Mammary epithelial cell (primary cell): ENCODE measurements around a stretch of chr7.

DNA sequence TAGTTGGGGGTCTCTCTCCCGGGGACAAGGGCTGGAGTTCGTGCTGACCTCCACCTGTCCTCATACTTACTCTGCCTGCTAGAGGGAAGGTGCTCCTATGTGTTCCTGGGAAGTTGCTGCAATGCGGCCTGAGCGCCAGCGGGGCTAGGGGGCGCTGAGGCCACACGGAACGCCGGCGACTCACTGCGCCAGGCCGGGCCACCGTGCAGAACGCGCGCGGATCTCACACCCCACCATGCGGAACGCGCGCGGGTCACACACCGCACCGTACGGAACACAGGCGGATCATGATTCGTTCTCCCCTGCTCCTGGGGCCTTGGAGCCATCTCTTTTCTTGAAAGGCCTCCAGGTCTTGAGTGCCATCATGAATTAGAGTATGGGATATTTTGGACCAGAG, 15.9 kb upstream of the LMBR1 start:
- CAGE, long polyA plus RNA, result no peak
- RRBS, result no CpG with 5 or more reads among the region's 27 CpGs

GRCh38 chr7:156949842-156950963, 691 bp downstream of the NOM1 start:
- CAGE, long polyA plus RNA, result no peak
- RRBS, result 2% methylated on average over 29 of the region's 87 CpGs

DNA sequence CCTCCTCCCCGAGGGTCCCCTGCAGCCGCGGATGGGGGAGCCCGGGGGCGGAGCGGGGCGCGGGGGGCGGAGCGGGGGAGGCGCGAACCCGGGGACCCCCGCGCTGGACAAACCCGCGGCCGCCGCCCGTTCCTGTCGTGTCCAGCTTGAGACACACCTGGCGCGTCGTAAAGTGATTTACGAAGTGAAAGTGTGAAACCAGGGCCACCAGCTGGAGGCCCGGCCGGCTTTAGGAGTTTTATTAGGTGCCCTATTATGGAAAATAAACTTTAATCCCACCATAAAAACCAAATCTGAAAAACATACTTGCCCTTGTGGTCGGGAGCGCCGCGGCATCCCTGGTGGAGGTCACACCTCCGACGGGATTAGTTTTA, 10.4 kb downstream of the MNX1 start:
- CAGE, long polyA plus RNA, result no peak
- RRBS, result 2% methylated on average over 13 of the region's 33 CpGs

DNA sequence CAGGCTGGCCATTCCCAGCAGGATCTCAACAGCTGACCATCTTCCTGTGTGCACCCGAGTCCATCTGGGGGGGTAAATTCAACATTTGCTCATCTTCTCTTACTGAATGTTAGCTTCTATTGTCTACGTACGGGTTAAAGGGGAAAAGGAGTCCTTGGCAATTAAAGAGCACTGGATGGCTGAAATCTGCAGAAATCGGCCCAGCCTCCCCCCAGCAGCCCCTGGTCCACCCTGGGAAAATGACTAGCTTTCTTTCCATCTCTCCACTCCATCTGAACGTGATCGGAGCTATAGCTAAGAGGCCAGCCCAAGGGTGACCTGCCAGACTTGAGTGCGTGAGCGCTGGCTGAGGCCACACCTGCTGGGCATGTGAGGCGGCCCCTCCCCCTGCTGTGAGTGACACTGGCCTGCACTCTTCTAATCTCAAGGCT, 12.1 kb upstream of the MNX1 start:
- CAGE, long polyA plus RNA, result no peak
- RRBS, result no CpG with 5 or more reads among the region's 9 CpGs

DNA sequence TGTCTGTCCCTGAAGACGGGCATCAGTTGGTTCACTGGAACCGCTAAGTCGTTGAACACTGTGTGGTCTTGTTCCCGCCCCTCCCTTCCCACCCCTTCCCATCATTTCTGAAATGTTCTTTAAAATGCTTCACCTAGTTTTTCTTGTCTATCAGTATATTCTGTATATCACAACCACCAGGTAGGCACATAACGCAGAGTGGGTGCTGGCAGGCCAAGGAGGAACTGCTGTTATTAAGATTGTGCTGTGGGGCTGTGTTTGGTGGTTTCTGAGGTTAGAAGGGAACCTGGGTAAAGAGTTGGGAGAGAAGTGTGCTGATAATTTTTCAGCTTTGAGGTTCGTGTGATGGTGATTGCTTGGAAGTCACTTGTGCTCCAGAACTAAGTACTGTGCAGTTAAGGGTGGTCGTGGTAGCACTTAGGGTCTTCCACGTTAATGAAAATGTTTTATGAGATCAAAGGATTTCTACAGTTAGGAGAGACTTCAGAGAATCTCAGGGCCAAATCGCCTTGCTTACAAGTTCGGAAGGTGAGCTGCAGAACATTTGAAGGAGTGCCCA, 1.4 kb downstream of the UBE3C start:
- CAGE, long polyA plus RNA, result no peak
- RRBS, result no CpG with 5 or more reads among the region's 10 CpGs

- CAGE, long polyA plus RNA, result no peak
- RRBS, result no CpG with 5 or more reads among the region's 10 CpGs
Measured at GRCh38 chr7:157355965-157356747, 19.4 kb downstream of the DNAJB6 start.

DNA sequence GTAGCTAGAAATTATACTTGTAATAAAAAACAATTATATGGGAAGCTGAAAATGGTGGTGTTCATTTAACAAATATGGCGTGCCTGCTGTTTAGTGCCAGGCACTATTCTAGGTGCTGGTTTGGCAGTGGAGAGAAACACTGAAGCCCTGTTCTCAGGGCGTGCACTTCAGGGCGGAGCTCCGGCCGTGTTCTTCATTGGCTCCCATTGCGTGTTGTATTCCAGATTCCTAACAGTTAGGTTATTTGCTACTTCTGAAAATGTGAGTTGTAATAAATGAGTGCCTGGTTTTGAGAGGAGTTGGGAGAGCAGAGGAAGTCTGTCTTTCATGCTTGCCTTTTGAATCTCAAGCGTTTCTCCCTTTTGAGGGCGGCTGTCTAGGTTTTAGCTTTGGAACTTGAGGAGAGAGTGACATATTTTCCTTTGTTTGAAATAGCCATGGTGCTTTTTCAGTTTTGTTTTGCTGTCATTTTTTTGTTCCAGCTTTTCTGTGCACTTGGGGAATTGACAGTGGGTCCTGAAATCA, 38.7 kb downstream of the DNAJB6 start:
- CAGE, long polyA plus RNA, result no peak
- RRBS, result no CpG with 5 or more reads among the region's 8 CpGs

- CAGE, long polyA plus RNA, result no peak
- RRBS, result no CpG with 5 or more reads among the region's 22 CpGs
Measured at GRCh38 chr7:157411554-157412038, 74.8 kb downstream of the DNAJB6 start.

GRCh38 chr7:157585509-157586117, 248.8 kb downstream of the DNAJB6 start:
- CAGE, long polyA plus RNA, result no peak
- RRBS, result 6% methylated on average over 2 of the region's 16 CpGs

DNA sequence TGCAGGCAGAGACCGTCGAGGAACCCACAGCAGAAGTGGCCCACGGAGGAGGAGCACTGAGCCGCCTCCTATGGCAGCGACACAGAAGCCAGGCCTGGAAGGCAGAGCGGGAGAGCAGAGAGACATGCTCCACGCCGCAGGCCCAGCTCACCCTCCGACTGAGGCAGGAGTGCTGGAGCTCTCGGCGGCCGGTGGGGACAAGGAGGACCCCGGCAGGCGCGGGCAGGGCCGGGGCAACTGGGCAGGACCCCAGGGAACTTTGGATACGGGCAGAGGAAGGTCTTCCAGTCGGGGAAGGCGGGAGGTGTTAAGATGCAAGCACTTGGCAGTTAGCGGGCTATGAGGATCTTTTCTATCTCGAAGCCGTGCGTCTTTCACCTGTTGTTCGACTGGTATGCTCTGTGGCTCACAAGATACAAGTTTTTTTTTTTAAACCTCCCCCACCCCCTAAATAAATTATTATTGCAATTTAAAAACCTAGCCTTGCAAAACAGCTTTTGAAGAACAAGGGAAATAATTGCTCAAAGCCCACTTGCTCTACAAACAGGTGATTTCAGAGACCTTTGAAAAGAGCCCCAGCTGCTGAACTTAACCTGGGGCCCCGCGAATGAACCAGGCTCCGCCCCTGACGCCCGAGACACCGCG, 420.6 kb downstream of the DNAJB6 start:
- CAGE, long polyA plus RNA, result no peak
- RRBS, result no CpG with 5 or more reads among the region's 31 CpGs

DNA sequence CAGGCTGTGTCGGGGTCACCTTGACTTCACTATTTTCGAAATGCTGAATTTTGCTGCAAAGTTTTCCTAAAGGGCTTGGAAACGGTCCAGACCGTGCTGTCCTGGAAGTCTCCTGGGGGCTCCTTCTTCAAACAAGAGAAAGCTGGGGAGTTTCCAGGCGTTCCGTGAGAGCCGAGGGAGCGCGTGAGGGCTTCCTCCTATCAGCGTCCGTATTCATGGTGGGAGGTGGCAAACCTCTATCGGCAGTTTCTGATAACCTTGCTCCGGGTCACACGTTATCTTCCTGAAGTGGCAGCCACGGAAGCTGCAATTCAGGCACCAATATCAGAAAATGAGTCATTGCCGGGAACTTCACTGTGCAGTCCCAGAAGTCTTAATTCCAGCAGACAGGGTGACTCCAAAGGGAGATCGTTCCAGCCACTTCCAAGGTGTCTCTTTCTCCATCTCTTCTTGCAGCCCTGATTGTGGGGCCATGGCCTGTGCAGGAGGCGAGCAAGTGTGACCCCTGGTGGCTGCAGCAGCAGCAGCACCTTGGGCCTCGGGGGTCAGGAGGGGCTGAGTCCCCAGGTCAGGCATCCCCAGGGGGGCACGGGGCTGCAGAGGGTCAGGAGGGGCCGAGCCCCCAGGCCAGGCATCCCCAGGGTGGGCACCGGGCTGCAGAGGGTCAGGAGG, 538.5 kb downstream of the DNAJB6 start:
- CAGE, long polyA plus RNA, result no peak
- RRBS, result 5% methylated on average over 4 of the region's 22 CpGs

- CAGE, long polyA plus RNA, result no peak
- RRBS, result no CpG with 5 or more reads among the region's 11 CpGs
Measured at GRCh38 chr7:158067997-158068402, 519.6 kb downstream of the PTPRN2 start.

GRCh38 chr7:158093334-158093669, 494.3 kb downstream of the PTPRN2 start:
- CAGE, long polyA plus RNA, result no peak
- RRBS, result no CpG with 5 or more reads among the region's 9 CpGs

- CAGE, long polyA plus RNA, result no peak
- RRBS, result 55% methylated on average over 6 of the region's 13 CpGs
Measured at GRCh38 chr7:158473286-158473722, 114.3 kb downstream of the PTPRN2 start.

GRCh38 chr7:158516804-158517457, 70.7 kb downstream of the PTPRN2 start:
- CAGE, long polyA plus RNA, result no peak
- RRBS, result no CpG with 5 or more reads among the region's 14 CpGs

GRCh38 chr7:158776318-158776845, 52.9 kb downstream of the ESYT2 start:
- CAGE, long polyA plus RNA, result no peak
- RRBS, result no CpG with 5 or more reads among the region's 3 CpGs

DNA sequence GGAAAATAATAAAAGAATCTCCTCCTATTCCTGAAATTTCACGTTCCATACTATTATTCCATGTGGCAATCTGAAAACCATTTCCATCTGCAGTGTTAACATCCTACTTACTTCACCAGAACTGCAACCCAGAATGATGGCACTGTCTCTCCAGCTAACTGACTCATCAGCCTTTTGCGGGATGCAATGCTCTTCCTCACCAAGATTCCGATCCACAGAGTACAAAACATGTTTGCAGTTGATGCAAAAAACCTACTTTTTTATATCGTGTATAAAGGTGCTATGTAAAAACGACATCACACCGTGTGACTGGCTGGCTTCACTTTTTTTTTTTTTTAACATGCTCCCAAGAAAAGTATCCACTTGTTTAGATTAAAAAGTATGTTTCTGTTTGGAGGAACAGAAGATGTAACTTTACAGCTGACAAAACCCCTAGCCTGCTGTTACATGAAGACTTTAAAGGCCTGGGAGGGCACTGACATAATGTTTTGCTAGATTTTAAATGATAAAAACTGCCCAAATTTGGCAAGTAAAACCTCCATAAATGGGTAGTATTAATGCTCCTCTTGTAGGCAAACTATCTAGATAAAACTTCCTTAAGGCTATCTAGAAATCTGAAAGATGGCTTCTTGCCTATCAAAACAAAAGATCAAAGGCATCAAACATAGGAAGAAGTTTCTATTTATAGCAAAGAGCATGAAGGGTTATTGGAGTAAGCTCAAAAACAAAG, 50.6 kb downstream of the ESYT2 start:
- CAGE, long polyA plus RNA, result no peak
- RRBS, result no CpG with 5 or more reads among the region's 6 CpGs

- CAGE, long polyA plus RNA, result no peak
- RRBS, result no CpG with 5 or more reads among the region's 11 CpGs
Measured at GRCh38 chr7:158779660-158780469, 49.4 kb downstream of the ESYT2 start.

DNA sequence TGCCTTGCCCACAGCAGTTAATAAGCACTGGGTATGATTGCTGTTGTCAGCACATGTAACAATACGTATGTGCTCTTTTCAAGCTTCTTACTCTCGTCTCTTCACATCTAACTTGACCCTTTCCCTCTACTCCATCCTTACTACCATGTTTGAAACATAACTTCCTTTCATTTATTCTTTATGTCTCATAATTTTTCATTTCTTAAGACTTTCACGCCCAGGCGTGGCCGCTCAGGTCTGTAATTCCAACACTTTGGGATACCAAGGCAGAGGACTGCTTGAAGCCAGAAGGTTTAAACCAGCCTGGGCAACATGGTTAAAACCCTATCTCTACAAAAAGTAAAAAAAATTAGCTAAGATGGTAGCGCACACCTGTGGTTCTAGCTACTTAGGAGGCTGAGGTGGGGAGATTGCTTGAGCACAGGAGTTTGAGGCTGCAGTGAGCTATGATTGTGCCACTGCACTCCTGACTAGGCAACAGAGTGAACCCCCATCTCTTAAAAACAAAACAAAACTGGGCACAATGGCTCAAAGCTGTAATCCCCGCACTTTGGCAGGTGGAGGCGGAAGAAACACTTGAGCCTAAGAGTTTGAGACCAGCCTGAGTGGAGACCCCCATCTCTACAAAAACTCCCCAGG, 35.2 kb downstream of the ESYT2 start:
- CAGE, long polyA plus RNA, result no peak
- RRBS, result no CpG with 5 or more reads among the region's 8 CpGs

DNA sequence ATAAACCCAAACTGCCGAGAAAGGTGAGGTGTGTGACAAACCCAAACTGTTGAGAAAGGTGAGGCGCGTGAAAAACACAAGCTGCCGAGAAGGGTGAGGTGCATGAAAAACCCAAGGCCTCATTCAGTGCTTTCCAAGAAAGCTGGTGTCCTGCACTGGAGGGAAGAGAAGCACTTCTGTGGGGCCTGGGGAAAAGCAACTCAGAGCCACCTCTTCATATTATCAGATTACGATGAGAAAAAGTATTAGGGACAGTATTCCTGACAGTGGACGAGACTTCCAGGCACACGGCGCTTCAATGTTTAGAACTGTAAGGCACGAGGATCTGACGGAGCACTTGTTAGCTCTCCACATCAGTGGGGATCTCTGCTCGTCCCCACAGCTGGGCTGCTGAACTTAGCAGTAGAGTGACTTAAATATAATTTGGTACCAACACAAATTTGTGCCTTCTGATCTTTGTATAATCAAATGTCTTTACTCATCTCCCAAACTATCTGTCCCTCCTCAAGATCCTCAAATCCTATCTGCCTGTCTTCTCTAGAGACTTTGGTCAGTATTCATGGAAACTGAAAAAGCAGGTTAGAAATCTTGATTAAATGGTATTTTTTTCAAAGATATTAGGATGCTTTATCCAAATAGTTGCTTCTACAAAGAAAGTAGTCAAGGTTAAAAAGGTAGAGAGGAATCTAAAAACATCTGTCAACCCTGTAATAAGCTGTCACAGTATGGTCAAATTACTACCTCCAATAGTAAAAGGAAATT, 24.4 kb downstream of the ESYT2 start:
- CAGE, long polyA plus RNA, result no peak
- RRBS, result no CpG with 5 or more reads among the region's 11 CpGs